ENCODE results near the genes MEIOB, HS3ST6, RPL3L, NOXO1 and GFER.

DNA sequence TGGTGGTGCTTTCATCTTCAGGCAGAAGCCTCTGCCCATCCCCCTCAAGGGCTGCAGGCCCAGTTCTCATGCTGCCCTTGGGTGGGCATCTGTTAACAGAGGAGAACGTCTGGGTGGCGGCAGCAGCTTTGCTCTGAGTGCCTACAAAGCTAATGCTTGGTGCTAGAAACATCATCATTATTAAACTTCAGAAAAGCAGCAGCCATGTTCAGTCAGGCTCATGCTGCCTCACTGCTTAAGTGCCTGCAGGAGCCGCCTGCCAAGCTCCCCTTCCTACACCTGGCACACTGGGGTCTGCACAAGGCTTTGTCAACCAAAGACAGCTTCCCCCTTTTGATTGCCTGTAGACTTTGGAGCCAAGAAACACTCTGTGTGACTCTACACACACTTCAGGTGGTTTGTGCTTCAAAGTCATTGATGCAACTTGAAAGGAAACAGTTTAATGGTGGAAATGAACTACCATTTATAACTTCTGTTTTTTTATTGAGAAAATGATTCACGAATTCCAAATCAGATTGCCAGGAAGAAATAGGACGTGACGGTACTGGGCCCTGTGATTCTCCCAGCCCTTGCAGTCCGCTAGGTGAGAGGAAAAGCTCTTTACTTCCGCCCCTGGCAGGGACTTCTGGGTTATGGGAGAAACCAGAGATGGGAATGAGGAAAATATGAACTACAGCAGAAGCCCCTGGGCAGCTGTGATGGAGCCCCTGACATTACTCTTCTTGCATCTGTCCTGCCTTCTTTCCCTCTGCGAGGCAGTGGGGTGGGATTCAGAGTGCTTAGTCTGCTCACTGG lies 5.5 kb upstream of the MAPK8IP3 start:
- PRO-cap: no peak
- RAMPAGE, long total RNA, 4 experiments: no peak in any of the 4 experiments

GRCh38 chr16:1707429-1707915 lies 1.5 kb downstream of the MAPK8IP3 start:
- PRO-cap: no peak
- RAMPAGE, long total RNA, 4 experiments: no peak in any of the 4 experiments

GRCh38 chr16:1719524-1719752 lies 13.4 kb downstream of the MAPK8IP3 start:
- PRO-cap: no peak
- RAMPAGE, long total RNA, 4 experiments: no peak in any of the 4 experiments

DNA sequence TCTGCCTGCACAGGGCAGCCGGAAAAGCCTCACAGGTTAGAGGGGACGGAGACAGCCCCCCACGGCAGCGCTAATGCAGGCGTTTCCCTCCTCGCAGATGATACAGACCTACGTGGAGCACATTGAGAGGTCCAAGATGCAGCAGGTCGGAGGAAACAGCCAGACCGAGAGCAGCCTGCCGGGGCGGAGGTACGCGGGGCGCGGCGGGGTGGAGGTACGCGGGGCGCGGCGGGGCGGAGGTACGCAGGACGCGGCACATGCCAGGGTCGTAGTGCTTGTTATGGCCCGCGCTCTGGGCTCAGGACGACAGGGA lies 23.4 kb downstream of the MAPK8IP3 start:
- PRO-cap: no peak
- RAMPAGE, long total RNA, 4 experiments: no peak in any of the 4 experiments

DNA sequence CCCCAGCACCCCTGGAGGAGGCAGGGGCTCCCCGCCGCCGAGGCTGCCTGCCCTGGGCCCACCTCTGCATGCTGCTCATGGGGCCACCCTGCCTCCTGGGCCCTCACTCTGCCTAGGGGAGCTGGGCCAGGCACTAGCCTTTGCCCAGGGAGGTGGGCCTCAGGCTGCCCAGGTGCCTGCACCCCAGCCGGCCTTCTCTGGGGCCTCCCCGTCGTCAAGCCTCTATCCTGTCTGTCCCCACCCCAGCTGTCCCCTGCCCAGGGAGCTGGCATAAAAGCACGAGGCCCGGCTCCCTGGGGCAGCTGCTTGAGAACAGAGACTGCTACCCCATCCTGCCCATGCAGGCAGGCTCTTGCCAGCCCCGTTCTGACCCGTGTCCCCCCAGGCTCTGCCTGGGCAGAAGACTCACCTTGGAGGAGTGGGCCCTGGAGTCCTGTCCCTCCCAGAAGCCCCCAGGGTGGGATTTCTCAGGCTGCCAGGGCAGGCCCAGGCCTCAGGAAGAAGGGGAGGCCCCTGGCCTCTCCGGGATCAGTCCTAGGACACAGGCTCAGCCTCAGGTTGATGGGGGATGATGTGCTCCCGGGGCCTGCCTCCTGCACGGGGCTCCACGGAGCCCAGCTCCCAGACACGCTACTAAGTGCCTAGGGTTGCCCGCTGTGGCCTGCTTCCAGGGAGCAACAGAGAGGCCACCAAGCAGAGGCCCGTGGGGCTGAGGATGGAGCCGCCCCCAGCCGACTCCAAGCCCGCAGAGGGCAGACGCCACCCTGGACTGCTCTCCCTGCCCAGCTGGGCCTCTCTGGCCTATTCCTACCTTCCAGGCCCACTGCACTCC lies 2.0 kb downstream of the NME3 start:
- PRO-cap: no peak
- RAMPAGE, long total RNA, 4 experiments: no peak in any of the 4 experiments

- PRO-cap: no peak
- RAMPAGE, long total RNA, 4 experiments: no peak in any of the 4 experiments
Measured at GRCh38 chr16:1819585-1820085, 7.0 kb downstream of the HAGH start.

GRCh38 chr16:1871780-1872399 lies at the start of gene MEIOB:
MEIOB (minus strand) TSS chr16:1872164.
- PRO-cap: unidirectional peak, plus-strand start at chr16:1872272; unidirectional peak, plus-strand start at chr16:1872314
- RAMPAGE, long total RNA, 4 experiments: no peak in any of the 4 experiments

GRCh38 chr16:1918306-1918770 lies at the start of gene HS3ST6:
HS3ST6 (minus strand) TSS chr16:1918415.
- PRO-cap: unidirectional peak, minus-strand start at chr16:1918413; unidirectional peak, minus-strand start at chr16:1918511
- RAMPAGE, long total RNA, 4 experiments: no peak in any of the 4 experiments

- PRO-cap: no peak
- RAMPAGE, long total RNA, 4 experiments: no peak in any of the 4 experiments
Measured at GRCh38 chr16:1941229-1941471, 1.8 kb downstream of the MSRB1 start.

- PRO-cap: no peak
- RAMPAGE, long total RNA, 4 experiments: no peak in any of the 4 experiments
Measured at GRCh38 chr16:1954492-1954869, at the start of gene RPL3L. RPL3L (minus strand) TSS chr16:1954689.

DNA sequence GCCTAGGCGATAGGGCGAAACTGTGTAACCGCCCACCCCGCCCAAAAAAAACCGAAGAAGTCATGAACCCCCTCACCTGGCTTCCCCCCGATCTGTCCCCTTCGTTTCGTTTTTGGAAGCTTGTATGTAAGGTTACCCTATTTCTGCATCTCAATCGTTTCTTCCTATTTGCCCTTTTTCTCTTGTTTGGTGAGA lies 1.2 kb downstream of the RPS2 start:
- PRO-cap: no peak
- RAMPAGE, long total RNA, 4 experiments: no peak in any of the 4 experiments

GRCh38 chr16:1981087-1981796 lies at the start of gene NOXO1:
NOXO1 (minus strand) TSS chr16:1981469.
- PRO-cap: bidirectional peak, plus-strand start at chr16:1981645, minus-strand start at chr16:1981525
- RAMPAGE, long total RNA, 4 experiments: no peak in any of the 4 experiments

DNA sequence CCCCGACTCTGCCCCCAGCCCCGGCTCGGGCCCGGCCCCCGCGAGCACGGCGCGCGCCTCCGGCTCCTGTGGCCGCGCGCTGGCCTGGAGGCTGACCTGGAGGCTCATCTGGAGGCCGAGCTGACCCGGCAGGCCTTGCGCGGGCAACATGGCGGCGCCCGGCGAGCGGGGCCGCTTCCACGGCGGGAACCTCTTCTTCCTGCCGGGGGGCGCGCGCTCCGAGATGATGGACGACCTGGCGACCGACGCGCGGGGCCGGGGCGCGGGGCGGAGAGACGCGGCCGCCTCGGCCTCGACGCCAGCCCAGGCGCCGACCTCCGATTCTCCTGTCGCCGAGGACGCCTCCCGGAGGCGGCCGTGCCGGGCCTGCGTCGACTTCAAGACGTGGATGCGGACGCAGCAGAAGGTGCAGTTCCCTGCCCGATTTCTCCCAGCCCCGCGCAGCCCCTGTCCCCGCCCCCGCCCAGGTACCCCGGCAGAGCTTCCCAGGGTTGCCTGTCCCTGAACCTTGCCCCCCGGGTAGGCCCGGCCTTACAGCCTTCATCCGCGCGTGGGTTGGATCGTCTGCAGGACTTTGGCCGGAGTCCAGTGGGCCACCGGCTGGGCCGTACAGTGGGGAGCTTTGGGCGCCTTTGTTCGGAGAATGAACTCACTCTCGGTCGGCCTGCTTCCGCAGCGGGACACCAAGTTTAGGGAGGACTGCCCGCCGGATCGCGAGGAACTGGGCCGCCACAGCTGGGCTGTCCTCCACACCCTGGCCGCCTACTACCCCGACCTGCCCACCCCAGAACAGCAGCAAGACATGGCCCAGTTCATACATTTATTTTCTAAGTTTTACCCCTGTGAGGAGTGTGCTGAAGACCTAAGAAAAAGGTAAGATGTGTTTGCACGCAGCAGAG lies at the start of gene GFER:
Gene GFER (plus strand): TSS at position 123 of the 899 bp plus-strand sequence.
- PRO-cap: bidirectional peak, plus-strand start at position 149 of the sequence, minus-strand start outside the sequence; bidirectional peak, plus-strand start at position 648 of the sequence, minus-strand start at position 440 of the sequence
- RAMPAGE, long total RNA, 4 experiments: start-site peak on the plus strand in 1 of 4 experiments, centred at position 580 of the sequence, 448 reads per replicate

DNA sequence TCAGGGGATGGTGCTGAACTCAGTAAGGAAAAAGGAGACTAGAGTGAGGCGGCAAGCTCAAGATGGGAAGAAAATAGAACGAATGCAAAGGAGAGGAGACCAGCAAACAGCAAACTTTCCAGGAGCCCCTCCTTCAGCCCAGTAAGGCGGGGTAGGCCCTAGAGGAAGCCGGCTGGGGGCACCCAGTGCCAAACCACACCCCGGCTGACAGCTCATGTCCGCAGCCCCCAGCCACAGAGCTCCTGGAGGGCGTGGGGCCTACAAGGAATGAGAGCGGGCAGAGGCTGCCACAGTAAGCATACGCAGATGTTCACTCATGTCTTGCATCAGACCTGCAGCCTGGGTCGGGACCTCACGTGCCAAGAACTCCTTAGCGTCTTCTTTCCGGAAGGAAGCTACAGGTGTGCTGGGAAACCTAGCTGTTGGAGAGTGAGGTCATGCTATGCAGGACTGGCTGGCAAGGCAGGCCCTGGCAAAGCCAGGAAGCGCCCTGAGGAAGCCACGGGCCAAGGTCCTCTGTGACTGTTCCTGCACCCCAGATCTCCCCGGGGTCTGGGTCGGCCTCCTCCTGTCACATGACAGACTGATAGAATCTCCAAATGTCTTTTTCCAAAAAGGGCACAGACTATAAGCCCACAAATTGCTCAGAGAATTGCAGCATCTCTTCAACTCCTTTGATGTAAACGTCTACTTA lies 11.6 kb upstream of the NPW start:
- PRO-cap: bidirectional peak, plus-strand start at position 538 of the sequence, minus-strand start at position 308 of the sequence
- RAMPAGE, long total RNA, 4 experiments: no peak in any of the 4 experiments

- PRO-cap: unidirectional peak, plus-strand start at chr16:2008790; unidirectional peak, plus-strand start at chr16:2008874
- RAMPAGE, long total RNA, 4 experiments: no peak in any of the 4 experiments
Measured at GRCh38 chr16:2008581-2009259, 10.9 kb upstream of the NPW start.

DNA sequence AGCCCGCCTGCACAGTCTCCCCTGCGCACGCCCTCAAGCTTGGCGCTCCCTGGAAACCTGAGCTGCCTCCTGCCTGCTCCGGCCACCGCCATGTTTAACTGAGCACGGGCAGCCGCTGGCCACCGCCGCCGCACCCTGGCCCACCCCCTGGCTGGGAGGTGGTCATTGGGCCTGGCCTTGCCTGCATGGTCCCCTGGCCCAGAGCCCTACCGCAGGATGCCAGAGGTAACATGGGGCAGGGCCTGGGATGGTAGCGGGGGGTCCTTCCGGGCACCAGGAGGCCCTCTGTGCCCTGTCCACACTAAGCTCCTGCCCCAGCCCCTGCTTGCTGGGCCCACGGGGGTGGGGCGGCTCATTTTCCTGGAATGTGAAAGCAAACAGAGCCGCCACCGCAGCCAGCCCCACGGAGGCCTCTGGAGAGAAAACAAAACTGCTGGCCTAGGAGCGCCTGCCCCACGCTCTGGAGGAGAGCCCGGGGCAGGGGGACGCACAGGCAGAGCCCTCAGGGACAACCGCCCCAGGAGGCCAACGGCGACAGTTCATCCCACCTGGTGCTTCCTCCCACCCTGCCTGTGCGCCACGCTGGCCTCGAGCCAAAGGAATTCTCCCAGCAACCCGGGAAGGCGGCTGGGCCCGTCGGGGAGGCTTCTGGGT lies 8.9 kb downstream of the NHERF2 start:
- PRO-cap: bidirectional peak, plus-strand start at position 427 of the sequence, minus-strand start at position 311 of the sequence
- RAMPAGE, long total RNA, 4 experiments: no peak in any of the 4 experiments

DNA sequence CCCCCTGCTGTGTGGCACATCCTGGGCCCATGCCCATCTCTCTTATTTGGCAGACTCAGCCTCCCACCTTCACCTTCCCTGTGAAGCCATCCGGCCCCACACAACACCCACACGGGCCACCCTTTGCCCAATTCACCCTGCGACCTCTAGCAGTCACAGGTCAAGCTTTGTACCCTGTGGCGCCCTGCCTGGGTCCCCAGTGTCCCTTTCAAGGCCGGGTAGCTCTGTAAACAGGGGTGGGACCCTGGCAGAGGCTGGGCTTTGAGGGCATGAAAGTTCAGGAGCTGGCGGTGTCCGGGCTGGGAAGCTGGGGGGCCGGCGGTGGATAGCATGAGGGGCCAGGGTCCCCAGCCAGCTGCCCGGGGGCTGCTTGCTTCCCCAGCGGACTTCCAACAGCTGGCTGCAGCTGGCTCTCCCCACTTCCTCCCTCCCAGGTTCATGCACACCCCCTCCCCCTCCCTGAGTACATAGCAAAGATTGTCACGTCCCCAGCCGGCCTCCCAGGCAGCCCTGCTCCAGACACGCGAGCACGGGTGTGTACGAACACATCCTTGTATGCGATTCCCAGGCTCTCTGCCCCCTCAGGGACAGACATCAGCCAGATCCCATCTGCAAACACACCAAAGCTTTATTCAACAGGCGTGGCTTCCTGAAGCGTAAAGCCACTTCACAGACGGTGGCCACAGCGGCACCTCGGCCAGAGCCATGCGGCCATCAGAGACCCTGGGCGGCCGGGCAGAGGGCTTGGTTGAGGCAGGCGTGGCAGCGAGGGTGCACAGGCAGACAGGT lies 8.2 kb downstream of the NTHL1 start:
- PRO-cap: bidirectional peak, plus-strand start at position 665 of the sequence, minus-strand start at position 402 of the sequence
- RAMPAGE, long total RNA, 4 experiments: no peak in any of the 4 experiments

- PRO-cap: no peak
- RAMPAGE, long total RNA, 4 experiments: no peak in any of the 4 experiments
Measured at GRCh38 chr16:2039999-2040519, 7.6 kb downstream of the NTHL1 start.

- PRO-cap: no peak
- RAMPAGE, long total RNA, 4 experiments: no peak in any of the 4 experiments
Measured at GRCh38 chr16:2040708-2041695, 6.6 kb downstream of the NTHL1 start.

DNA sequence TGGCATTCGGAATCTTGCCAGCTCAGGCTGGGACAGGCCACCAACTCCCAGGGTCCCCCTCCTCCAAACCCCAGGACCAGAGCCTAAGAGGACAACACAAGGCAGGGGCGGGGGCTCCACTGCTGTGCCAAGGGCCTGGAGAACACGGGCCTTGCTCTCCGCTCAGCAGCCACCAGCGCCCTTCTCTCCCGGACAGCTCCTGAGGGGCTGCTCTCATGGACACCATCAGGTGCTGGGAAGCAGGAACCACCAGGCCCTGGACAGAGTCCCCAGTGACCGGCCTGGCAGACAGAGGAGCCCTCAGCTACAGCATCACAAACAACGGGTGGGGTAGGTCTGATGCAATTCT lies 2.0 kb downstream of the PKD1 start:
- PRO-cap: no peak
- RAMPAGE, long total RNA, 4 experiments: no peak in any of the 4 experiments

Data from Peyer's patch (tissue), 4 donors.